Occipital lobe (tissue), 2 donors: ENCODE data around the genes RPL17 and MYO5B.

GRCh38 chr18:48049567-48050537 is 119.4 kb upstream of the SMAD2 start:
- RAMPAGE, long total RNA = no peak

DNA sequence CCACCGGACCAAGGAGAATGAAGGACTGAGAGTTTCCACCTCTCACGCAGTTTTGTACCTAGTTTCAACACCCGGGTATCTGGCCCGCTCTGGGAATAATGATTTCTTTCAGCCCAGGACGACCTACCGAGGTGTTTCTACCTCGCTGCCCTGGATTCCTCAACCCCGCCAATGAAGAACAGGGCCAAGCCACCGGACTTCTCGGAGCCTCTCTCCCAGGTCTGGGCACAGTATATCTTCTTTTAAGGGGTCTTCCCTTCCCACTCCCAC is 1.5 kb downstream of the ZBTB7C start:
- RAMPAGE, long total RNA = no peak

GRCh38 chr18:48547731-48548407 is 9.0 kb downstream of the CTIF start:
- RAMPAGE, long total RNA = no peak

DNA sequence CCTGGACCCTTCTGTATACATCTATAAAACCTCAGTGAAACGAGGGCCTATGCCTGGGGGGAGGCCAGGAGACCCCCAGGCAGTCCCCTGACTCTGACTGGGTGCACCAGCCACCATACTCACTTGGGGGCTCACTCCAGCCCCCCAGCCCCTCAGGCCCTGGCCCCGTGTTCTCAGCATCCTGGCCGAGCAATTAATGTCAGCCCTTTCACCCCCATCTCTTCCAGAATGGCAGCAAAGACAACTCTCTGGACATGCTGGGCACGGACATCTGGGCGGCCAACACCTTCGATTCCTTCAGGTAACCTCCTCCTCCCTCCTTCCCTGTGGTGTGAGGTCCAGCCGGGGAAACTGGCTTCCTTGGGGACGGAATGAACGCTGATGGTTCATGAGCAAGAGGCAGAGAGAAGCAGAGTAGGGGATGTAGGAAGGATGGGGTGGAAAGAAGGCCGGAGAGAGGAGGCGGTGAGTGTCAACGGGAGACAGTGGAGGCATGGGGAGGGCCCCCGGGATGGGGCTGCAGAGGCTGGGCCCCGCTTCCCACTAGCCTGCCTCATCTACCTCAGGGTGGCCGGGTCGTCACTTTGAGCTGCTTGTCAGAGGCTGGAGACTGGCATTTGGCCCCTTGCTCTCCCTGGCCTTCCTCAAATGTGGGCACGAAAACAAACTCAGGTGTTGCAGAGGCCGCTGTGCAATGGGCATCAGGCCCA is 124.8 kb downstream of the CTIF start:
- RAMPAGE, long total RNA = no peak

DNA sequence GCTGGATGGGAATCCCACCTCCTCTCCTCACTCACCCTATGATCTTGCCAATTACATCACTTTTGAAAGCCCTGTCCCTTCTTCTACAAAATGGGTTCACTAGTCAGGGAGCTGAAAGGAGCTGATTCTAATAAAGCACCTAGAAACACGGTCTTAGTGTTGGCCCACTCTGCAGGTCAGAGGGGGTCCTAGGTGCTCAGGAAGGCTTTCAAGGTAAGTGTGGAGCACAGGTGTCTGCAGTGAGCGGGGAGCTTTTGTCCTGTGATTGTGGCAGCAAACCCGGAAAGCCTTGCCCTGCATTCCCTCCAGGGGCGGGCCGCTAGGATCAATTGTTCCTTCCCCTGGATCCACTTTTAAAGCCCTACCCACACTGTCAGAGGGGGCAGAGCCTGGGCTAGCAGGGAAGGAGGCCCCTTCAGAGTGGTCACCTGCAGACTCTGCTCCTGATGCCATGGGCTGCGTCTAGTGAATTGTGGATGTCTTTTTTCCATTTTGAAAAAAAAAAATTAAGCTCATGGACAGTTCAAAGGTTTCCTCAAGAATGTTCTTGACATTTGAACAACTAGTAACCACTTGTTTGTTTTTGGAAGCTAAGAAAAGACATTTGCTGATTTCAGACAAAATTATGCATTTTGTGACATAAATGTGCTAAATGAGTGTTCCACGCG is 176.1 kb downstream of the CTIF start:
- RAMPAGE, long total RNA = no peak

- RAMPAGE, long total RNA = no peak
Observed at GRCh38 chr18:48780921-48781940, 169.5 kb downstream of the SMAD7 start.

DNA sequence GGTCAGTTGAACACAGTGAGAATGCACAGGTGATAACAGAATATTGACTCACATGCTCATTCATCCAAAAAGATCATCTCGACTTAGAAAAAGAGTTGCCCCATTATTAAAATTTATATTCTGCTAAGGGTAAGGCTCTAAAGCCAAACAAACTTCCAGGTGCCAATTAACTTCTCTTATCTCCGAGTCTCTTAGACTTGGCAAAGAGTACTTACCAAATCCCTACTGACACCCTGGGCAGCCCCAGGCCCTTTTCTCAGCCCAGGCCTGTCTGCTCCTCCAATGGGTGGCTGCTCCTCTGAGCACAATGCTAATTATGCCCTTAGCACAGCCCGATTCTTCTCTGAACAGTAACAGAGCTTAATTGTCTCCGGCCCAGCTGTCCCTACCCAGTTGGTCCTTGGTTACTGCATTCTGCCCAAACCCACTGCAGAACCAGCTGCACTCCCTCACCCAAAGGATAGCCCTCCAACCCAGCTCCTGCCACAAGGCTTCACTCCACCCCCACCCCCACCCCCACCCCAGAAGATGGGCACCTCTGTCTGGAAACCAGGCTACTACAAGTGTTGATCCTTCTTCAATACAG is 110.3 kb downstream of the SMAD7 start:
- RAMPAGE, long total RNA = no peak

DNA sequence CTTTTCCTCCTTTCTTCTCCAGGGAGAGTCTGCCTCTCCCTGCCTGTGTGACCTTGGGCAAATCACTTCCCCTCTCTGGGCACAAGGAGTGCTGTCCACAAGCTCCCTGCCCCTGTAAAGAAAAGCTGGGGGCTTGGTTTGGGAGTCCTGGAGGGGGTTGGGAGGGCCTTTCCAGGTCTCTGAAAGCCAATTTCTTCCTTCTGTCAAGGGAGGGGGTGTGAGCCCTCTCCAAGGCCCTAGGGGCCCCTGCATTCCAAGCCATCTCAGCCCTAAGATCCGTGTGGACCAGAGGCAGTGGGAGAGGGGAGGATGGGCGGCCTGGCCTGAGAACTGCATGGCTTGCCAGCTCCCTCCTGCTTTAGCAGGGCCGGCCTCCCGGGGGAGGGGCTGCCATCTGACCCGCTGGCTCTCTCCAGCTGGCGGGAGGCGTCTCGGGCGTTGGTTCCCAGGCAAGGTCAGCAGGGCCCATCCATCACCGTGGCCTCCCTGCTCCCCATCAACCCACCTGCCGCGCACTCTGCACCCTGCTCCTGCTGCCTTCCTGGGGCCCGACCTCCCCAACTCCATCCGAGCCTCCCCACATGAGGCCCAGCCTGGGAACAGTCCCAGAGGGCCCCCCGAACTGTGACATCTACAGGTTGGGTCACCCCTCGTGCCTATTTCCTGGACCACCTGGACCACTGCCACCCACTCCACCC is 61.4 kb downstream of the SMAD7 start:
- RAMPAGE, long total RNA = no peak

DNA sequence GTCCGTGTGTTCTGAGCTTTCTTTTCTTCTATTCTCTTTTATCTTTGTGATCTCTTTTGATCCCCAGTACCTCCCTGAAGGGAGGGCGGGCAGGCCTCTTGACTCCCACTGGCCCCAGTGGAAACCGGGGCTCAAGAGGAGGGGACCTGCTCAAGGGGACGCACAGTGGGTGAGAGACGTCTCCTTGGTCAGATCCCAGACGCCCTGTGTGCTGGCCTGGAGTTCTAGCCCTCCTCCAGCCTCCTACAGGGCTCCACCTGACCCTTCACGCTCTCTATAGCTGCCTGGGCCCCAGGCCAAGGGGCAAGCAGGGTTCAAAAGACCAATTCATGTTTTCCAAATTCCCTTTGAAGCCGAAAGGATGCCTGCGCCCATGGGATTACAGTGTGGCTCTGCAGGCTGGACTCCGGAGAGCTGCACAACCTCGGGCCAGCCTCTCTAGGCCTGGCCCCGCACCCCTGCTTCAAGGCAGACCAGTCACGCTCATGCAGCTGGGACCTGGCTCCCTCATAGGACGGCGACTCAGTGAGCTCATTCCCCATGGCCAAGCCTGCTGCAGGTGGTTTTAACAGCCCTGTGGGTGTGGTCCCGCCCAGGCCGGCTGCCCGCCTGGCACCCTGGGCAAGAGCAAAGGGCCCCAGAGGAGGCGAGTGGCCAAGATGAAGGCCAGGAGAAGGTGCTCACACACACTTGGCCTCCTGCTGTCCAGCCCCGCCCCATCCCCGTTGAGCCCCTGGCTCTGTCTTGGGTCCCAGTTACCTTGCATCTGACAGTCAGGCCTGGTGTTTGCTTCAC is 57.2 kb downstream of the SMAD7 start:
- RAMPAGE, long total RNA = no peak

- RAMPAGE, long total RNA = no peak
Observed at GRCh38 chr18:48945391-48945869, 5.3 kb downstream of the SMAD7 start.

DNA sequence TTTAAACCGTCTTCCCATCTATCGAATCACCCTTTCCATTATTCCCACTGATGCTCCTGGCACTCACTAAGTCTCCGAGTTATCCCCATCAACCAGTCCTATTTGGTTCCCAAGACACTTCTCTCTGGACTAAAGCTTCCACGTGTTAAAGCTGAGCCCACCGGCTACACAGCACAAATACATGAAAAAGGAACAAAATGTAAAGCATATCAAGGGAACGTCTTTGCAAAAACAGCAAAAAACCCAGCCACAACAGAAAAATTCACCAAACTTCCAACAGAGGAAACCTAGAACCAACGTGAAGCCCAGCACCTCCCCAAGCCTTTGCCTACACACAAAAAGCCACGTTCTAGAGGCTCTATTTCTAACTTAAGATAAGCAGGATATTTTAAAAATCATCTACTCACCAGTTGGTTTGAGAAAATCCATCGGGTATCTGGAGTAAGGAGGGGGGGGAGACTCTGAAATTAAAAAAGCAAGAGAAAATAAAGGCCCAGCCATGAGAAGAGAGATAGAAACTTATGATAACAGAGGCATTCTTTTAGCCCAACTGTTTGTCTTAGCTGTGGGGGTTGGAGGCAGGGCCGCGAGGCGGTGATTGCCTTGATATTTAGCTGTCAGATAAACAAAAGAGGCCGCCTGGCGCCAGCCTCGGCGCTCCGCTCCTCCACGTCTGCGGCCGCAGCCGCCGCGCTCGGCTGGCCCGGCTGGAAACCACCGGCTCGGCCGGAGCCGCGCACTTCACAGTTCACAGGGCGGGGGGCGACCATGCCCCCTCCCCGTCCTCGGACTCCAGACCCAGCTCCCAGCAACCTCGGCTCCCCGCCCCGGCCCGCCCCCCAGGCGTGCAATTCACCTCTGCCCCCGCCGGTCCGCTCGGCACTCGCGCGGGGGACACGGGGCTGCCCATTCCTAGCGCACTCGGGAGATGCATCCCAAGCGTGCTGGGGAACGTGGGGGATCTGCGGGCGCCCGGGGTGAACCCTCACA is 2.5 kb downstream of the SMAD7 start:
- RAMPAGE, long total RNA = no peak

DNA sequence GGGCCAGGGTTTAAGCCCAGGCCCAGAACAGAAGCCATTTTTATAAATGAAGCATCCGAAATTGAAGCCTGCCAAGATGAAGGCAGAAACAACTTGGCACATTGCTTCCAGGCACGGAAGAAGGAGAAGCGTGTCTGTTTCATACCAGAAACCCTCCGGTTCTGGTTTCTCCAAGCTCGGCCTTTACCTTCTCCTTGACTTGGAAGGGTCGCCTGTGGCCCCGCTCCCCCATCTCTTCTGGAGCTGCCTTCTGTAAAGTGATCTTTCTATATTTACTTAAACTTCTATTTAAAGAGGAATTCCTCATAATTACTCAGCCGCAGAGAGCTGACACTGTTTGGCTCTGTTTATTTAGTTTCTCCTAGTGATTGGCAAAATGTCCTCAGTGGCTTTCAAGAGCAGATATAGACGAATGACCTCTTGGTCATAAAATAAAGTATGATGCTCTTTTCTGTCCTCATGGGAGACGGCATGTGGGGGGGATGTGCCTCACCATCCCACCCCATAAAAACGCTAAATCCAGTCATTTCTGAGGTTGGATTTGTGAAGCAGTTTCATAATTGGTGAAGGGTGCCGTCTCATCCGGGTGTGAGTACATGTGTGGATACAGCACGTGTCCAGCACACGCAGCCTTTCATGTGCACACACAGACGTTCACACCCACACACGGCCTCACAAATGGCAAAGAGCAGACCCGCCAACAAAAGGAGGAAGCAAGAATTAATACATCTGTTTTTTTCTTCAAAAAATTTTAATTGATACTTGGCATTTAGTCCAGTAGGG is 43.3 kb upstream of the SMAD7 start:
- RAMPAGE, long total RNA = no peak

- RAMPAGE, long total RNA = no peak
Observed at GRCh38 chr18:49398988-49399562, 61.4 kb downstream of the DYM start.

DNA sequence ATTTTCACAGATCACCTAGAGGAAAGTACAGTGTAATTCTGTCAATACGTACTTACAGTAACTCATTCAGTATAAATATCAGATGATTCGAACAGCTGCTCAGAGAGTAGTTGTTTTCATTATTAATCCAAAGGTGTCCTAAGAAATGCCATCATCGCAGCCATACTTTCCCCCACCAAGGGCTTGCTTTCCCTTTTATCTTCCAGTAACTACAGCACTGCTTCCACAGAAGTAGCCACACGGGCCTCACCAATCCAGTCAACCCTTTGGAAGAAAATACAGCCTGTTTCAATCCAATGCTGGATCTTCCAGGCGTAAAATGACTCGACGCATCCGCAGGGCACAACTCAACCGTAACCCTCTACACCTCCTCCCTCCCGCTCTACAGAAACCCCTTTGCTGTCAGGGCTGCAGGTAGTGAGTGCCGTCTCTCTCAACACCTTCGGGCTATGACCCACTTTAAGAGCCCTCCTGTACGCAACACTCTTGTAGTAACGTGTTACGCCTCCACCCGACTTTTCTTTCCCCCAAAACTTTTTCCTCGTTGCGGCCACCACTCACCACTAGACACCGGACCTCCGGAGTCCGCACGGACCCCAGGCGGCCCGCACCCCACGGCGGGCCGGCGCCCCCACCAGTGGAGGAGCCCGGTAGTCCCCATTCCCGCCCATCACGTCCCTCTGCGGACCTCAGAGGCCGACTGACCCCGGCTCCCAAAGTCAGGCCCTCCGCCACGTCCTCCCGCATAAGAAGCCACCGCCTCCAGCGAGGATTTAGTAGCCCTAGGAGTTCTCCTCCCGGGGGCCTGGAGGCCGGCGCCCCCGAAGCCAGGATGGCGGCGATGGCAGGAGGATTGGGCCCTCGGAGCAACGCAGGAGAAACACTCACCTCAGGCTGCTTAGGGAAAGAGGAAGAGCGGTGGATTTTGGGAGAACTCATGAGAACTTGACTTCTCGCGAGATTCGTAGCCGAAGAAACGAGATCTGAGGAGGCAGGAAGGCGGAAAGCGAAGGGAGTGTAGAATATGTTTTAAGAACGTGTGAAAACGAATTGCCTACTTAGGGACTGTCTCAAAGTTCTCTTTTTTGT is at the start of gene RPL17:
Gene RPL17, minus strand, starts transcription at position 896 of the 1,089 bp plus-strand sequence.
- RAMPAGE, long total RNA = start-site peak on the minus strand centred at position 904 of the sequence, 19 bp wide, 61,977 and 24,148 reads in 2 replicates

DNA sequence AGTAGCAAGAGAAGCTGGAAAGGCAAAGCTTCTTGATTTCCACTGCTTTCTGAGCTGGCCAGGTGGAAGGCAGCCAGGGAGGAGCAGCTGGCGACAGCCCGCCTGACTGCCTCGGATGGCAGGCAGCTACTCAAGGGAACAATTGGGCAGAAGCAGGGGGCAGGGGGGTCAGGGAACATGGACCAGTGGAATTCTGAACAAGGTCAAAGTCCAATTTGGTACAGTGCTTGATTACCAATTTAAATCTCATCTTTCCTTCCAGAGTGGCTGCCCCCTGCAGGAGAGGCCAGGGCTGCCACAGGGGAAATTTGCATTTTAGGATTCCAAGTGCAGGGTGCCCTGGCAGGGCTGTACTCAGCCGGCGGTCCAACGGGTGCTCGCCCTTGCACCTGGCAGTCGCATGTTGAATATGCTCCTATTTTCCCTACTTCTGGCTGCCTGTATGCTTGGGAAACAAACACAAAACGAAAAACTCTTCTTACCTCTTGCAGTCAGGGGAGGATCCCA is 67.3 kb downstream of the LIPG start:
- RAMPAGE, long total RNA = no peak

DNA sequence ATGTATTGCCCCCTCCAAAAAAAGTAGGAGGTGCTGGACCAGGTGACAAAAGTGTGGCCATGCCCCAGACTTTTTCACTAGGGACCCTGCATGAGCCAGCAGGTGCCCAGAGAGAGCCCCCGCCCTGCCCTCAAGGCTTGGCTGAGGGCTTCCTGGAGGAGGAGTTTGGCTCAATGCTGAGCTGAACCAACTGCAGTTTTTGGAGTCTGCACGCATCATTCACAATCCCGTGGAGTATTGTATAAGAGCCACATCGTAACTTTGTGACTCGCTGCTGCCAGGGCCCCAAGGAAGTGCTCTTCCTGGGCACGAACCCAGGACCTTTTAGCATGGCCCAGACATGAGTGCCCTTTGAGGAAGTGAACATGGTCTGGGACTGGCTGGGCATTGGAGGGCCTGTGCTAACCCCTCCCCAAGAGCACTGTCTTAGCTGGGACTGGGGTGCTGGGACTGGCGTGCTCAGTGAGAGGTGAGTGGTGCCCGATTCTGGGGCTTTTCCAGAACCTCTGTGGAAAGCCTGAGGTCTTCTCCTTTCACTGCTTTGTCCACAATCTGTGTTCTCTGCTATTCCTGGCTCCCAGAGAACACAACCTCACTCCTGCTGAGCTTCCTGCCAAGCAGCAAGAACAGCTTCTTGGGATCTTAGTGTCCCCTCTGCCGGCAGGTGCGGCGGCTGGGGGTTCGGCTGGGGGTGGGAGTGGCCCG is 88.6 kb downstream of the LIPG start:
- RAMPAGE, long total RNA = no peak

DNA sequence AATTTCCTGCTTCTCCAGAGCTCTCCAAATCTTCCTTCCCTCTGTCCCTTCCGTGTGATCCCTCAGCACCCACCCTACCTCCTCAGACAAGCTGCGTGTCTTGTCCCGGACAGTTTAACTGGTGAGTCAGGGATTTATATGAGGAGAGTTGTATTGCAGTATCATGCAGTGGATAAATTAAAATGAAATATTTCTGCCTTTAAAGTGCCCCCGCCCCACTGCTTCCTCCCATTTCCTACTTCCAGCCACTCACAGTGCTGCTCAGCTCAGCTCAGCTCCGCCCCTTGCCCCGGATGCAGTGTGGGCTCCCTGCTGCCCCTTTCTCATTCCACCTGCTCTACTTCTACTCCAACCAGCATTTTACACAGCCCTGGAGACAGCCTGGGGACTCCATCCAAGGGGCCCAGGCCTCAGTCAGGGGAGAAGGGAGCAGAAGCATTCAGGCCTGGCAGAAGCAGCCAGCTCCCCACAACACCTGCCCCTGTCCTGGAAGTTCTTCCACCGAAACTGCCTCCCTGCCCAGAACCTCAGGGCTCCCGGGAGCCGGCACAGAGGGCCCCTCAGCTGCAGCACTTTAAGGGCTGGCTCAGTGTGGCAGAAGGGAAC is 102.1 kb downstream of the LIPG start:
- RAMPAGE, long total RNA = no peak

GRCh38 chr18:50127619-50128124 is 67.3 kb downstream of the MYO5B start:
- RAMPAGE, long total RNA = no peak

- RAMPAGE, long total RNA = no peak
Observed at GRCh38 chr18:50159607-50160101, 35.3 kb downstream of the MYO5B start.

DNA sequence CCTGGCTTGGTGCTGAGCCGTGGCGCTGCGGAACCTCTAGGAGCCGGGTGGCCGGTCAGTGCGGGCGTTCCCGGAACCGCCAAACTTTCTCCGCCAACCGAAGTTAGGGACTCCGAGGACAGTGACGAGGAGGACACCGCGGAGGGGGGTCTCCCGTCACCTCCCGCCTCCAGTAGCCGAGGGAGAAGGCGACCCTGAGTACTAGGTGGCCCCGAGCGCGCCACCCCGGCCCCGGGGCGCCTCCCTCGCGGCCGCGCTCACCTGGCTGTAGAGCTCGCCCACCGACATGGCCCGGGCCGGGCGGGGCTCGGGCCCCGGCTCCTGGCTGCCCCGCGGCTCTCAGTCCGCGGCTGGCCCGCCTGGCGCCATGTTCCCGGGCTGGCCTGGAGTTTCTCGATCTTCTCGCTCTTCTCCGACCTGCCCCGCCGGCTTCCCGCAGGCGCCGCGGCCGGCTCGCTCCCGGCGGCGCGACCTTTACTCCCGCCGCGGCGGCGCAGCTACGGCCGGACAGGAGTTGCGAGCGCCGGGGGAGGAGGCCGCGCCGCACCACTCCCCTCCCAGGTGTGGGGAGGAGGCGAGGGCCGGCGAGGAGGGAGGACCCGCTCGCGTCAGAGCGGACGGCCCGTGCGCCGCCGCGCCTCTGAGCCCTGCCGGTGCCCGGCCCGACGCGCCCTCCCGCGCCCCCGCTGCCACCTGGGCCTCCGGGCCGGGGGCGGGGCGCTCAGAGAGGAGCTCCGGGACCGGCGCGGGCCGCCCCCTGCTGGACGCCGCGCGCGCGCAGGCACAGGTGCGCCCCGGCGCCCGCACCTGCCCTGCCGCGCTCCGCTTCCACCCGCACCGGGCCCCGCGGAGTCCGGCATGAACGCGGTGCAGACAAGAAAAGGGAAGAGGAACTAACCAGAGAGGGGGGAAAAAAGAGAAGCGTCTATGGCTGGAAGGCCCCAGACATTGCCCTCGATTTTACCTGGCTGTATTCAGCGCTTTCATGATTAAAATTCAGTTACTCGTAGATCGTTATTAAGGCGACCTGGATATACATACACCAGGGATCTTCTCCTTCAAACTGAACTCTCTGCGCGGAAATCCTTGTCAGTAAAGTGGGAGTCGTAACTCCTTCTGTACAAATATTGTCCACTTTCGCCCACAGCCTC is at the start of gene MYO5B:
Gene MYO5B, minus strand, starts transcription at position 642 of the 1,151 bp plus-strand sequence.
- RAMPAGE, long total RNA = no peak